MCF 10A (cell line): ENCODE measurements around a stretch of chr3.

- PRO-cap, result no peak
- RRBS, result no CpG with 5 or more reads among the region's 9 CpGs
Measured at GRCh38 chr3:114213191-114213795, 24.1 kb downstream of the ZNF80 start.

DNA sequence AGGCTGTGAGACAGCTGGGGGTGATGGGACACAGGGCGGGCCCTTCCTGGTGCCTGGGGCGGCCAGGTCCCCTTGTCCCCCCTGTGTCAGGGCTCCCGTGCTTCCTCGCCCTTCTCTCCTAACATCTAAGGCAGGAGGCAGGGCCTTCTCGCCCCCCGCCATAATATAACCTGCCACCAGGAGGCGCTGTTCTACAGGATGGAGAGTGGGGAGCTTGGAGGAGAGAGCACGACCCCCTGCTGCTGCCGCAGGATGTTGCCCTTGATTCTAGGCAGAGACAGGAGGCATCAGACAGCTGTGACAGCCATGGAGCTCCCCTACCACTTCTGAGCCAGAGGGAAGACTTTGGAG is 3.0 kb upstream of the TIGIT start:
- PRO-cap, result no peak
- RRBS, result no CpG with 5 or more reads among the region's 9 CpGs

GRCh38 chr3:114295936-114296227 is 2.1 kb downstream of the TIGIT start:
- PRO-cap, result no peak
- RRBS, result no CpG with 5 or more reads among the region's 2 CpGs

GRCh38 chr3:114351384-114352072 is 57.7 kb downstream of the TIGIT start:
- PRO-cap, result no peak
- RRBS, result no CpG with 5 or more reads among the region's 48 CpGs

GRCh38 chr3:114362607-114363180 is 68.9 kb downstream of the TIGIT start:
- PRO-cap, result no peak
- RRBS, result no CpG with 5 or more reads among the region's 1 CpG

DNA sequence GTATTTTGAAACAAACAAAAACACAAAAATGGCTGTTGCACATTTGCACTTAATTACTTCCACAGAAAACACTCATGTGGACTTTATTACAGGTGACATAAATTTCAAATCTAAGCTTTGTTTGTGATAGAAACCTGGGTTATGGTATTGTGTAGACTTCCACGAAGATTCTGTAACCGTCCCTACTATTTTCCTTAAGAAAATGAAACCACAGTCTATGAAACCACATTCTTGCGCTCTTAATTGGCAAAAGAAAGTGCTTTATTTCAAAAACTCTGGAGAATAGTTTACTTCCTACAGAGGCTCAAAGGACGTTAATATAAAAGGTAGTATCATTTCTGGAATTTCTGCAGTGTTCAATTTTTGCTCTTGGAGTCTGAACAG is 123.4 kb downstream of the TIGIT start:
- PRO-cap, result no peak
- RRBS, result no CpG with 5 or more reads among the region's 4 CpGs

DNA sequence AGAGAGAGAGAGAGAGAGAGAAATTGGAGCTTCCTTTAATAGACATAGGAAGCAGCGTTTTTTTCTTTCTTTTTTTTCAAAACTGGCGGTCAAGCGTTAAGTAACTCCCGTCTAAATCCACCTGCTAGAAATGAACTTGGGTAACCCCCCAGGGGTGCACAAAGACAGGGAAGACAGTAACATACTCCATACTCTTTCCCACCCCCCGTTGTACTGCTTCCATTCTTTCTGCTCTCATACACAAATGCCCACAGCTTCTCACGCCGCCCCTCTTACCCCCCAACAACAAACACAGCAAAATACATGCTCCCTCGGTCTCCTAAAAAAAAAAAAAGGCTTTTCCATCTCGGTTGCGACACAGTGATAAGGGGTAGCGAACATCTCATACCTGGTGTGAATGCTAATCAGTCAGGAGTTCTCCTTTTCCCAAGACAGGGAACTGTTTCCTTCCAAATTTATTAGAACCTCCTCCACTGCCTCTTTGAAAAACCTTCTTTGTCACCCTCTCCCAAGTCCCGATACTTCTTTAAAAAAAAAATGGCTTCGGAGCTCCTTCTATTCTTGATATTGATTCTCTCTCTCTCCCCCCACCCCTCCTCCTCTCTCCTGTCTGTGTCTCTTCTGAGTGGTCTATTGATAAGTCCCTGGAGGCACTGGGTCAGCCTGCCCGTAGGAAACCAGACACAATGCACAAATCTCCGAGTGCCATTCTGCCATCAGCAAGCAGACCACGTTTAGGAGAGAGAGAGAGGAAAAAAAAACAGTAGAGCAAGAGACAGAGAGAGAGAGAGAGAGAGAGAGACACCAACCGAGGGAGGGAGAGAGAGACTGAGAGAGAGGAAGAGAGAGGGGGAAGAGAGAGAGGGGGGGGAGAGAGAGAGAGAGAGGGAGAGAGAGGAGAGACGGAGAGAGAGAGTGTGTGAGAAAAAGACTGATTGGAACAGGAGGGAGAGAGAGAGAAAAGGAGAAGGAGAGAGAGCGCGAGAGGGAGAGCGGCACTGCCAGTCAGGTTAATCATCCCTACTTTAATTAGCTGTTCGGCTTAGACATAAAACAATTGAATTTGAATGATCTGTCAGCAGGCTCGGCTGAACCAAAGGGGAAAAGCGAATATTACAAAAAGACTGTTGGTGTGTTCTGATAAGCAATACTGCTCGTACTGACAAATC is 160.7 kb downstream of the TIGIT start:
- PRO-cap, result no peak
- RRBS, result no CpG with 5 or more reads among the region's 25 CpGs

GRCh38 chr3:114721291-114721636 is 425.8 kb downstream of the ZBTB20 start:
- PRO-cap, result no peak
- RRBS, result no CpG with 5 or more reads among the region's 3 CpGs

- PRO-cap, result no peak
- RRBS, result no CpG with 5 or more reads among the region's 3 CpGs
Measured at GRCh38 chr3:114745740-114746349, 401.2 kb downstream of the ZBTB20 start.

GRCh38 chr3:114836826-114837440 is 310.2 kb downstream of the ZBTB20 start:
- PRO-cap, result no peak
- RRBS, result no CpG with 5 or more reads among the region's 2 CpGs

- PRO-cap, result no peak
- RRBS, result no CpG with 5 or more reads among the region's 7 CpGs
Measured at GRCh38 chr3:114847423-114848291, 299.4 kb downstream of the ZBTB20 start.

DNA sequence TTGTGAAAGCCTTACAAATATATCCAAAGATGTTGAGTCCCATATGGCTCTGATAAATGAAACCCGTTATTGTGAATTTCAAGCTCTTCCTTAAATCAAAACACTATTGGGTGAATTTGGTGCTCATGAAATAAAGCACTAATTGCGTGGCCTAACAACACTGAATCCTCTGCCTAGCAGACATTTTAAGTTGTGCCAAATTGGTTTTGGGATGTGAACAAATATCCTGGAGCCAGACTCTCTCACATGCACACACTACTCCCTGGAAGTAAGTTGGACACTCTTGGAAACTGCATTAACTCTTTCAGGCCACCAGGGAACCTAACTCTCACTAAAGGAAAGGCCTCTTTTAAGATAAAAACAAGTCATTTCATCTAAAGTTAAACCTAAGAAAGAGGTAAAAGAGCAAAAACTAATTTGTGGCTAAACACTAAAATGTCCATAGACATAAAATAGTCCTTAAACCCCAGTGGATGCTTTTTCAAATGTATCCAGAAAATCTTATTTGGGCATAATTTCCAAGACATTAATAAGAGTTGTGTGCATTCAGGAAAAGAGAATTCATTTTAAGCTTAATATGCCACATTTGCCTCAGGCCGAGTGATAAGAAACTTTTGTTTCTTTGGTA is 61.9 kb downstream of the ZBTB20 start:
- PRO-cap, result no peak
- RRBS, result no CpG with 5 or more reads among the region's 3 CpGs

DNA sequence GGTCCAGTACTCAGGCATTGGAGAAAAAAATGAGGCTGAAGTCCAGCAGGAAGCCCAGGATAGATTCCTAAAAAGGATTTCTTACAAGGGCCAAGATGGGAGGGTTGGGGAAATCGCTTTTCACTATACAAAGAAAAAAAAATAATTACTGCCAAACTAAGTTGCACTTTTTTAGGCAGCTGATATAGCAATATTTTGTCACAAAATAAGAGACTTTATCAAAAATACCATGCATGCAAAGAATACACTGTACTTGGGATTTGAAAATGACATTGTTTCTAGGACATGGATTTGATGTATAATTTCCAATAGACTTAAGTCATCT is 1.5 kb upstream of the ZBTB20 start:
- PRO-cap, result no peak
- RRBS, result no CpG with 5 or more reads among the region's 1 CpG

DNA sequence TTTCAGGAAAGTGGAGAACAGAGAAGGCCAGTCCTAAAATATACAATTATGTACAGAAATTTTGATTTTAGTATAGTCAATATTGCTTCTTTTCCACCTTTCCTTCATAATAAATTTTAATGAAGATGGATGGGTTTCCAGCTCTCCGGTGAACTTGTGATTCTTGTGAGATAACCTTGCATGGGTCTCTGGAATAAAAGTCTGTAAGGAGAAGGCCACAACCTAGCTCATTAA is 21.5 kb upstream of the ZBTB20 start:
- PRO-cap, result no peak
- RRBS, result no CpG with 5 or more reads among the region's 1 CpG

GRCh38 chr3:115498808-115499290 is 124.5 kb upstream of the GAP43 start:
- PRO-cap, result no peak
- RRBS, result no CpG with 5 or more reads among the region's 2 CpGs

- PRO-cap, result no peak
- RRBS, result no CpG with 5 or more reads among the region's 47 CpGs
Measured at GRCh38 chr3:115791286-115792056, 168.2 kb downstream of the GAP43 start.

DNA sequence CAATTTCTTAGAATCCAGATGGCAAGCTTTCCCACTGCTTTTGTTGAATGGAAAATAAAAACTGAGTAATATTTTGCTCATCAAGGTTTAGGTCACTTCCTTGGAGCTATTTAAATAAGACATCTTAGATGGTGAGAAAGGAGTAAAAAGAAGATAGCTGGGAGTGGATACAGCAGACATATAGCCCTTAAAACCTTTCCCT is 181.6 kb downstream of the GAP43 start:
- PRO-cap, result bidirectional peak, plus-strand start at position 113 of the sequence, minus-strand start outside the sequence

DNA sequence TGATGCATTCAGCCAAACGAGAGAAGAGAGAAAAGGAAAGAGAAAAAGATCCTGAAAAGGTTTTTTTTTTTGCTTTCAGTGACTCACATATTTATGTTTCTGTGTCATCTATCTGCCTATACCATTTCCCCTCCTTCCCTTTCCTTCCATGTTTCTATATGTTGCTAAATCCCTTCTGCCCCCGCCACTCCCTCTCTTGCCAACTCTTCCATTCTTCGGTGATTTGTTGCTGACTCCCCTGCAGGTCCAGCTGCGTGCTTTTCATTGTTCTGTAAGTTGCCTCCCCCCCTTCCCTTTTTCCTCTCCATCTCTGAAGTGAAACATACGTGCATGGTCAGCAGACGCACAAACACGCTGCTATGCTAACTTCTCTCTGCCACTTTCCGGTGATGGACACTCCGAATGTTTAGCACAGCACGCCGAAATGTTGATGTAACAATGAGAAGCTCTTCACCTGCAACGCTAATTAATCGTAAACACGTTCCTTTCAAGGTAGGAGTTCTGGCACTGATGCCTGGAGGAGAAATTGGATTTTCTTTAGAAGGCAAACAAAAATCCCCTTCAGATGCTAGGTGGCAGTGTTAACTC is 418.8 kb upstream of the LSAMP start:
- PRO-cap, result no peak
- RRBS, result no CpG with 5 or more reads among the region's 14 CpGs

- PRO-cap, result unidirectional peak, plus-strand start at chr3:116914305
- RRBS, result no CpG with 5 or more reads among the region's 2 CpGs
Measured at GRCh38 chr3:116914212-116914577, 468.9 kb upstream of the LSAMP start.

- PRO-cap, result no peak
- RRBS, result no CpG with 5 or more reads among the region's 3 CpGs
Measured at GRCh38 chr3:117427544-117427840, 982.2 kb upstream of the LSAMP start.